ENCODE results near the genes WDR26 and LBR.

- PRO-cap = bidirectional peak, plus-strand start at chr1:224434849, minus-strand start at chr1:224434756
- RAMPAGE, long total RNA, 3 experiments = start-site peak on the plus strand in 1 of 3 experiments, at chr1:224434853-224434966 at its widest, 13 reads per replicate
Observed at GRCh38 chr1:224434629-224435264, at the start of gene WDR26. Gene WDR26, minus strand, starts transcription at chr1:224434797.

- PRO-cap = unidirectional peak, minus-strand start at chr1:224459187
- RAMPAGE, long total RNA, 3 experiments = no peak in any of the 3 experiments
Observed at GRCh38 chr1:224459015-224459392, 24.4 kb upstream of the WDR26 start.

DNA sequence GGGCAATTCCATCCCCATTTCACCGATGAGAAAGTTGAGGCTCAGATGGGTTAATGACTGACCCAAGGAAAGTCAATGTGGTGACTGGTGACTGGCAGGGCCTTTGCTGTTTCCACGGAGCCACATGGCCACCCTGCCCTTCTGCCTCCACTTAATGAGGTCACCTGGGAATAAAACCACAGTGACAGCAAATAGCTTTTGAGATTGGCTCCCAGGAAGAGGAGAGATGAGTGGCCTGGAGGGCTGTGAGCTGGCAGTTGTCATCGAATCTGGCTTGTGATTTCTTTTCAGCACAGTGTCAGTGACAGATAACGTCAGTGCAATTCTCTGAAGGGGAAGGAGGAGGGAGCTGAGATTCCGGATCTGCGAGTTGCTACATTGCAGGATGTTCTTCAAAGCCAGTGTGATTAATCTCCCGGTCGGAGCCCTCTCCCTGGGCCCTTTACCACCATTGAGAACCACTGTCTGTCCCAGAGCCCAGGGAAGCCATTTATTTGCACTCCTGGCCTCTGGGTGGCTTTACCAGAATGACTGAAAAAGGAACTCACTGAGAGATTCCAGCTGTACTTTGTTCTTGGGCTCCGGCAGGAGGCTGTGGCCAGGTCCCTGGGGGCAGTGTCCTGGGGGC lies 117.2 kb downstream of the CNIH3 start:
- PRO-cap = no peak
- RAMPAGE, long total RNA, 3 experiments = no peak in any of the 3 experiments

GRCh38 chr1:225427842-225428174 lies at the start of gene LBR:
Gene LBR, minus strand, starts transcription at chr1:225428038.
- PRO-cap = bidirectional peak, plus-strand start at chr1:225428280, minus-strand start at chr1:225428038
- RAMPAGE, long total RNA, 3 experiments = start-site peak on the minus strand in 3 of 3 experiments, at chr1:225428026-225428078 at its widest, 66 to 91 reads per replicate

- PRO-cap = no peak
- RAMPAGE, long total RNA, 3 experiments = no peak in any of the 3 experiments
Observed at GRCh38 chr1:225428505-225429217, 823 bp upstream of the LBR start.

DNA sequence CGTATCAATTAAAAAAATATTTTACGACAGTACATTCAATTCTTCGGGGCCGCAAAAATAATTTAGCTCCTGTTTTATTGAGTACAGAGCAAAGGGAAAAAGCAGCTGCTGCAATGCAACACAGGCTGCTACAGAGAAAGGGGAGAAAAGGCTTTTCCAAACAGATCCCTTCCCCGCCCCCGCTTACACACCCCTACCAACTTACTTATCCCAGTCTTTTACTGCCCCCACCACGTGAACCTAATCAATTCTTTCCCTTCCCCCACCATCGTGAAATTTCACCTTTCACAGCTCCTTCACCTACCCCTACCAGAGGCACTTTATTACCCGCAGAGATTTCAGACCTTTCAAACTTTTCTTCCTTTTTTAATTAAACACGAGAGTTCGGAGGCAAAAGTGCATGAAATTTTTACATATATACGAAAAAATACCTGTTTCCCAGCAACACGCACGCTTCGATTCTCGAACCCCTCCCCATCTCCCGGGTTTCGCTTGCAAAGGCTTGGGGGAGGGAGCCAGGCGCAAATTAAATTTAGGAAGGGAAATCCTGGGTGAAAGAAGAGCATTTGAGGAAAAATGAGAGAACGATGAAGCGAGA lies 937 bp downstream of the ENAH start:
- PRO-cap = no peak
- RAMPAGE, long total RNA, 3 experiments = no peak in any of the 3 experiments

DNA sequence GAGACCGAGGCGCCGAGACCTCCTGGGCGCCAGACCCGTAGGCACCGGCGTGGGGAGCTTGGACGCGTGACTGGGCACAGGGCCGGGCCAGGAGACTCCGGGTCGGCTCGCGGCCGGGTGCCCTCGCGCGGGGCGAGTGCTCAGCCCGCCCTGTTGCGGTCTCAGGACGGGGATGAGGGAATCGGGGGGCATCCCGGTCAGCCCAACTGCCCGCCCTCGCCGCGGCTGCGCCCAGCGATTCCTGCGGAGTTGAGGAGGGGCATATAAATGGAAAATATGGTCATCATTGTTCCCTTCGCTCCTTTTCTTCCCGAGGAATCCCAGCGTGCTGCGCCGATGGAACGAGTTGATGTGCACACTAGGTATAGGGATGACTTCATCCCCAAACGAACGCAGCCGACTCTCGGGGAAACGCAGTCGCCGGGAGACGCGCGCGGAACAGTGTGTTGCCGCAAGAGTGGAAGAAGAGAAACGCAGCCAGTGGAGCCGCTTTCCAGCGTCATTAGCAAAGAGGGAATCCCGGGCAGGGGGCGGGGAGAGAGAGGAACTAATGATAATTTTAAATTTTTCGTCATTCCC lies 727 bp upstream of the ENAH start:
- PRO-cap = bidirectional peak, plus-strand start at position 90 of the sequence, minus-strand start at position 72 of the sequence; bidirectional peak, plus-strand start outside the sequence, minus-strand start at position 443 of the sequence
- RAMPAGE, long total RNA, 3 experiments = no peak in any of the 3 experiments

DNA sequence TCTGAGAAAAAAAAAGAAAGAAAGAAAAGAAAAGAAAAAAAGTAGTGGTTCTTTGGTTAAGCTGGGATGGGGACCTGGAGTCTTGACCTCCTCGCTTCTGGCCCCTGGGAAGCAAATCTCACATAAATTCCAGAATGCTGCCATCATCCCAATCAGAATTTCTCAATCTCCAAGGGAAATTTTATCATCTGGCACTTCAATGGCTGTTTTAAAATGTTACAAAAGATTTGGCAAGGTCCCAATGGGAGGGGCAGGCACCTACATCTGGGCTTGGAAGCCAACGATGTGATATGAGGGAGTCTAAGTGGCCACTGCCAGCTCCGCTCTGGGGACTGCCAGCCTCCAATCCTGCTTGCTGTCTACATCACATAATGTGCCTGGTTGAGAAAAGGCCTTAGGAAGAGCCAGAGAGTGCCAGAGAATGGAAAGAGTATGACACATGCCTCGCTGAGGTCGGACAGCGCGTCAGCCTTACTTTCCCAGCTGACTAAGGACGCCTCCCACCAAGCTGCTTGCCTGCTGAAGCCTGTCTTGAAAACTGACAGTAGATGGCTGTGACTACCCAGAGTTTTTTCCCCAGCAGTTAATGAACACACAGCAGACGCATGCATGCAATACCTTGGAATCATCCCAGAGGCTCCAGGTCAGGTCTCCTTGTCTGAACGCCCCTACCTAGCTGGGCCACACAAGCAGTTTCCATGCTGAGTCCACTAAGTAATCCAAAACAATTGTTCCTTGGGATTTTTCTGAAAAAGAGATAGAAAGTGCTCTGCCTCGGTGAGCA lies 41.9 kb upstream of the SRP9 start:
- PRO-cap = no peak
- RAMPAGE, long total RNA, 3 experiments = no peak in any of the 3 experiments

DNA sequence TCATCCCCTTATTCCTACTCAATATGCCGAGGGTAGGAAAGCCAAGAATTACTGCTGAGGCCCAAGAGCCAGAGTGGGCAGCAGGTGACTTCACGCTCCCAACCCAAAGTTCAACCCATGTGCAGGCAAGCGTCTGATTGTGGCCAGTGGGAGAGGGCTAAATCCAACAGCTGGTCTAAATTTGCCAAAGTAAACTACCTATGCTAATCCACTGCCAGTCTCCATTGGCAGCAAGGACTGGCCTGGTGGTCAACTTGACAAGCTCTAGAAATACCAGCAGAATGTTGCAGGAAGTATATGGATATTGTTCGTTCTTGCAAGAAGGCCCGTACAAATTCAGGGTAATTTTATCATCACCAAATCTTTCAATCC lies 1.6 kb downstream of the TMEM63A start:
- PRO-cap = no peak
- RAMPAGE, long total RNA, 3 experiments = no peak in any of the 3 experiments

DNA sequence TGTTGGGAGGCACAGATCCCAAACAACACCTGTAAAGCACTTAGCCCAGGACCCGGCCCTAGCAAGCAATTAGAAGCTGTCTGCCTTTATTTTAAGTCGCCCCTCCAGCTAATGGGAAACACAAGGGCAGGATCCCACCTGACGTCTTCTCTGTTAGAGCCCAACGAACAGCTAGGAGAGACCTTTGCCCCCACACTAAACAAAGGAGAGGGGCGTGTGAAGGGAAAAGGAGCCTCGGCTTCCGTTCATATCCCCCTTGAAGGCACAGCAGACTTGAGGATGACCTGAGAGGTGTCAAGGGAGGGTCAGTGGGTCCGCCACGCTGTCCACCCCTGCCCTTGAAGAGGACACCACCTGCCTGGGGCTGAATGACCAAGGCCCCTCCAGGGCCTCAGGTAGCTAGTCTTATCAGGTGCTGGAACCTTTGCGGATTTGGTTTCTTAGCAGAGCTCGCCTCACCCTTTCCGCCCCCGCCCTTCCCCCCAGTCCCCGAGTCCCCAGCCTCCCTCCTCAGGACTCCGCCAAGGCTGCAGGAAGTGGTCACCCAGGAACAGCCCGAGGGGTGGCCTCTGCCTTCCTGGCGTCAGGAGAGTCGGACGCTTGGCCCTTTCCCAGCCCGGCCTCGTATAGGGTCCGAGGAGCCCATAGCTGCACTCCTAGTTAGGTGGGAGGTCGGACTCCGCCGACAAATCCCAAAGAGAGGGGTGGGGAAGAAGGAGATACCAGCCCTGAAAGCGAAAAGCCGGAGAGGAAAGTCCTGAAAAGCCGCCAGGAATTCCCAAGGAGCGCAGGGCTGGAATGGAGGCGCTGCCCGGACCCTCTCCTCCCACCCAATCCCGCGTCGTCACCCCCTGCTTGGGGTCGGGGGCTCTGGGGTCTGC lies 615 bp downstream of the TMEM63A start:
- PRO-cap = unidirectional peak, plus-strand start at position 524 of the sequence
- RAMPAGE, long total RNA, 3 experiments = no peak in any of the 3 experiments

DNA sequence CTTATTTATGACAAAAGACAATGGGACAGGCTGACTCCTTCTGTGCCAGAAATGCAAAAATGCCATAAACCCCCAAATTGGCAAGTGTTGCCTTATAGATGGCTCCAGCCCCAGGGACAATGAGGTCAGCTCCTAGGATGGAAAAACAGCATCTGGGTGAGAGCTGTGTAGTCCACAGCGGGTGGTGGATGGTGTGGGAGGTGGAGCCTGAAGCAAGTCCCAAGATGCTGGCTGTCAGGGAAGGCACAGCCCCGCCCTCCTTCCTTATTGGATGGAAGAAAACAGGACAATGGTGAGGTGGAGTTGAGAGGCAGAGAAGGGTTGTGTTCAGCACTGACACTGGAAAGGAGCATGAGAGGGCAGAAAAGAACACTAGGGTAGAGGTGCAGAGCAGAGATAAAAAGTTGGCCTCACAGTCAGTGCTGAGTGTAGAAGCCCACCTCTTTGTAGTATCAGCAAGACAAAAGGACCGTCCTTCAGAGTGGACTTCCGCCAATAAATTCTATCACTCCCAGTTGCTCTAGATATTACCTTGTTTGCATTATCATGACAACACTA lies 3.6 kb upstream of the SDE2 start:
- PRO-cap = bidirectional peak, plus-strand start at position 333 of the sequence, minus-strand start at position 195 of the sequence
- RAMPAGE, long total RNA, 3 experiments = no peak in any of the 3 experiments

- PRO-cap = no peak
- RAMPAGE, long total RNA, 3 experiments = no peak in any of the 3 experiments
Observed at GRCh38 chr1:226233242-226233635, 9.8 kb downstream of the MIXL1 start.

DNA sequence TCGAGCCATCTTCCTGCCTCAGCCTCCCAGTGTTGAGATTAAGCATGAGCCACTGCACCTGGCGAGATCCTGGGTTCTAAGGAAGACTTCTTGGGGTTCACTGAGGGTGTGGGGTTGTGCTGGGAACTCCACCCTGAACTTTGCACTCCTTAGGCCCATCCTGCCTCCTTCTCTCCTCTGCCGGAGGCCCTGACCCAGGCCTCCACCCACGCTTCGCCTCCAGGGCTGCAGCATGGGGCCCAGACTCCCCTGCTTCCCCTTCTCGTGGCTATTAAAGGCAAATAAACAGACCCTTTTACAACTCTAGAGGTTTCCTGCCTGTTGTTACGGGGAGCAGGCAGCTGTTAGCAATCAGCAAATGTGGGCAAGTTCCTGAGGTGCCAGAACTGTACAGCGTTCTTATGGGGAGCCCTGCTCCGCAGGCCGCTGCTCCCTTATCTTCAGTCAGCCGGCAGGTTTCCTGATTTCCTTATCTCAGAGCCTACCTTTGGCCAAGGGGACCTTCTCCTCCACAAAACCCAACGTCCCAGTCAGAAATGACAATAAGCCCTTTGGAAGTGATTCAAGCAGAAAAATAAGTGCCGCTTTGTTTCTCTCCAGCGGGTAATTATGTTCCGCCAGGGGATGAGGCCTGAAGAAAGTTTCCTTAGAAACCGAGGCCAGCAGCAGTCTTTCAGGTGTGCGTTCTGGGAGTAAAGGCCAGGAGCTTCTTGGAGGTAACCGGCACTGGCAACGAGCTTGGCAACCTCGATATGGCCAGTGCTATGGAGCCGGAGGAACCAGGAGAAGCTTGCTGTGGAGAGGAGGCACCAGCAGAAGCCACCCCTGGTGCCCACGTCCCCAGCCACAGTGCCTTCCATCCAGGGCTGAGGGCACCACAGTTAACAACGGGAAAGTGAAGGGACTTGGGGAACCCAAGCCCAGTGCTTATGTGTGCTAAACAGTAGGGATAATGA lies 41.2 kb upstream of the LIN9 start:
- PRO-cap = no peak
- RAMPAGE, long total RNA, 3 experiments = no peak in any of the 3 experiments

DNA sequence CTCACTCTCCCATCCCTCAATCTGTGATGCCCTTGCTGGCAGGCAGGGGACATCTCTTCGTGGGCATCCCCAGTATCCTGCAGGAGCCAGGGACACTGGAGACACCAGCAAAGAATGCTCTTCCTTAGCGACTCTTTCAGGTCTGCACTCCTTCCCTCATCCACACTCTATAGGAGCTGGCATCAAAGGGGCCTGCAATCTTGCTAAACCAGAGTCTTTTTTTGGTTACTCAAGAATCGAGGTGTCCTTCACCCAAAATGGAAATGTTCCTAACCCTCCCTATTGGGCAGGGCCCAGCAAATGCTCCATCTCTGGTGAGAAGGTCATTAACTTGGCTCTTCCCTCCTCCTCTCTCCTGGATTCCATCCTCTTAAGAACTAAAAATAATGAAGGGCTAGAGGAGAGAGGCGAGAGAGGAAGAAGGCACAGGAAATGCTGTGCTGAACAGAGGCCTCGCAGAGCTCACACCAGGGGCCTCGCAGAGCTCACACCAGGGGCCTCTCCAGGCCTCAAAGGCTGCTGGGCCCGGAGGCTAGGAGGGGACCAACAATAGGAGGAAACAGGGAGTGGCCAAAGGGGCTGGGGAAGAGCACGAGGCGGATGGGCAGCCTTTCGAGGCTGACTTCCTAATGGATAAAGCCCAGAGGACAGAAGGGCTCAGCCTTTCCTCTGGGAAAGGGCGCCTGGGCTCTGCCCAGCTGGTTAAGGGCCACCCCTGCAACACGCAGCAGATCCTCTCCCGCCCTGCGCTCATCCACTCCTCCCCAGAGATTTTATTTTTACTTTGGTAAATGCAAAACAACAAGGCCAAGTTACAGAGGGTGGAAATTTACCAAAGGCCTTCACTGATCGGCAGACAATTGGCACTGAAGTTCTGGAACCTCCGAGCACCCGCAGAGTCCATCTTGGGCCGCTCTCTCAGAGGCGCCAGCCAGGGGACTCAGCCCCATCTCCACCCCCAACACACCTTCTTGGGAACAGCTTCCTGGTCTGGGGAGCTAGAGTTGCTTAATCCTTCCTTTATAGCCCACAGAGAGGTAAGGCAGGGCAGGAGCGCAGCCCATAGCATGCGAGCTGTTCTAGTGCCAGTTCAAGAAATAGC lies 78.5 kb downstream of the ITPKB start:
- PRO-cap = unidirectional peak, plus-strand start at position 397 of the sequence
- RAMPAGE, long total RNA, 3 experiments = start-site peak on the minus strand in 1 of 3 experiments, centred at position 220 of the sequence, 7 reads per replicate

DNA sequence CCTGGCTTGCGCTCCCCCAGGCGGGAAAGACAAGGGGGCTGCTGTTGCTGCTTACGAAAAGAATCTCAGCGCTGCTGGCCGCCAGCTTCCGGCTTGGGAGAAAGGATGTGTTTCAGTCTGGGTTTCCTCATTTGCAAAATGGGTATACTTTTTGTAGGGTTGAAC lies 35.5 kb downstream of the ITPKB start:
- PRO-cap = no peak
- RAMPAGE, long total RNA, 3 experiments = no peak in any of the 3 experiments

- PRO-cap = no peak
- RAMPAGE, long total RNA, 3 experiments = no peak in any of the 3 experiments
Observed at GRCh38 chr1:226714448-226715074, 24.5 kb downstream of the ITPKB start.

- PRO-cap = no peak
- RAMPAGE, long total RNA, 3 experiments = no peak in any of the 3 experiments
Observed at GRCh38 chr1:226735540-226735941, 3.5 kb downstream of the ITPKB start.

- PRO-cap = unidirectional peak, plus-strand start at chr1:226827738
- RAMPAGE, long total RNA, 3 experiments = no peak in any of the 3 experiments
Observed at GRCh38 chr1:226827168-226827894, 43.1 kb upstream of the PSEN2 start.

DNA sequence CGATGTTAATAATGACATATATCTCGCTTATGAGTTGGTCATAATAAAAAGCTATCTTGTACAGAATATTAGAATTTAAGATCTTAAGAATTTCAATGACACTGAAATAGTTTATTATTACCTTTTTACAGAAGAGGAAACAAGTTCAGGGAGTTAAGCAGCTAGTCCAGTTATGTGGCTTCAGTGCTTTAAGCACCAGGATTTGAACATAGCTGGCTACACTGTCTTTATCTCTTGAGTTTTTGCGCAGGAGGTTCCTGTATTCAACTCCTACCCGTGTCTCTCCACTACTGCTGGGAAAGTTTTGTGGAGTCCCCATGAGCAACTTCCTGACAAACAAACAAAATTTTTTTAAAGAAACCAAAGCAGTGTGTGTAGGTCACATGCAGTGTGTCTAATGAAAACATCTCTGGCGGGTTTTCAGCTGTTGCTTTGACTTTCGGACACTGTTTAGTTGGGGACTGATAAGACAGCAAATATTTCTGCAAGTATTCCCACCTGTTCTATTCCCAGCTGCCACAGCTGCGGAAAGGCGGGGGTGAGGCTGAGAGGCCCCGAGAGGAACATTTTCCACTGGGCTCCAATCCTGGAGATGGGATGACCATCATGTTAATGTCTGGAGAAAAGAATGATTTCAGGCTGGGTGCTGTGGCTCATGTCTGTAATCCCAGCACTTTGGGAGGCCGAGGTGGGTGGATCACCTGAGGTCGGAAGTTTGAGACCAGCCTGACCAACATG lies 2.0 kb downstream of the PSEN2 start:
- PRO-cap = no peak
- RAMPAGE, long total RNA, 3 experiments = no peak in any of the 3 experiments

- PRO-cap = no peak
- RAMPAGE, long total RNA, 3 experiments = start-site peak on the plus strand in 1 of 3 experiments, at chr1:226881882-226881972 at its widest, 25 reads per replicate
Observed at GRCh38 chr1:226881539-226882110, 11.2 kb downstream of the PSEN2 start.